ENCODE measurements around the gene MPLKIP.

GRCh38 chr7:37349922-37350681, 98.6 kb downstream of the ELMO1 start:
- RRBS: no CpG with 5 or more reads among the region's 9 CpGs
CAGE:
- cytosol, long polyA plus RNA: no peak
- long polyA plus RNA: no peak
- nucleus, long polyA plus RNA: no peak

- RRBS: no CpG with 5 or more reads among the region's 10 CpGs
CAGE:
- cytosol, long polyA plus RNA: no peak
- long polyA plus RNA: no peak
- nucleus, long polyA plus RNA: no peak
Observed at GRCh38 chr7:37440901-37441754, 7.5 kb downstream of the ELMO1 start.

- RRBS: no CpG with 5 or more reads among the region's 1 CpG
CAGE:
- cytosol, long polyA plus RNA: no peak
- long polyA plus RNA: no peak
- nucleus, long polyA plus RNA: no peak
Observed at GRCh38 chr7:38185359-38185722, 7.3 kb downstream of the STARD3NL start.

- RRBS: no CpG with 5 or more reads among the region's 7 CpGs
CAGE:
- cytosol, long polyA plus RNA: no peak
- long polyA plus RNA: no peak
- nucleus, long polyA plus RNA: no peak
Observed at GRCh38 chr7:38363186-38363855, 185.3 kb downstream of the STARD3NL start.

GRCh38 chr7:38366496-38367132, 188.6 kb downstream of the STARD3NL start:
- RRBS: no CpG with 5 or more reads among the region's 5 CpGs
CAGE:
- cytosol, long polyA plus RNA: no peak
- long polyA plus RNA: no peak
- nucleus, long polyA plus RNA: no peak

DNA sequence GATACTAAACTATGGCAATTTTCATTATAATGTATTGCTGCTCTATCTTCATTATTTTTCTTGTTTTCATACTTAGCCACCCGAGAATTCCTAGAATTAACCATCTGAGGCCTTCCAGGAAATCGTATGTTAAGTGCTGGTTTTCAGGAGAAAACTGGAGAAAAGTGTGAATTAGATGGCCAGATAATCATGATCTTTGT, 54.9 kb downstream of the AMPH start:
- RRBS: no CpG with 5 or more reads among the region's 2 CpGs
CAGE:
- cytosol, long polyA plus RNA: no peak
- long polyA plus RNA: no peak
- nucleus, long polyA plus RNA: no peak

DNA sequence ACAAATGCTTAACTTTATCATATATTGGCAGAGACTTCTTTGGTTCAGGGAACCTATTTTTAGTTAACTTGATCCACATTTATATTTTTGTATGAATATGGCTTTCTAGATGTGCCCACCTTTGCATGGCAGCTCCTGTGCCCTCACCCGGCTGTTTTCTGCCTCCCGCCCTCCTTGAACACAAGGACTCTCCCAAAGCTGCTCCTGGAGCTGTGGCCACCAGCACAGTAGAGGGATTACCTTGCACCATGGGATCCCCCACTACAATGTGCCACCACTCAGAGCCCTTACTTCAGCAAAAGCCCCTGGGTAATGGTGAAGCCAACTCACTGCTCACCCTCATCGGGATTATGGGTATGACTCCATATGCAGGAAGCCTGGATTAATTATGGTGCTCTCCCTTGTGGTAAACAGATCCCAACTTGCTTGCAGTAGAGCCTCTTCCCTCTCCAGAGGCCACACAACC, 5.4 kb upstream of the AMPH start:
- RRBS: no CpG with 5 or more reads among the region's 3 CpGs
CAGE:
- cytosol, long polyA plus RNA: no peak
- long polyA plus RNA: no peak
- nucleus, long polyA plus RNA: no peak

DNA sequence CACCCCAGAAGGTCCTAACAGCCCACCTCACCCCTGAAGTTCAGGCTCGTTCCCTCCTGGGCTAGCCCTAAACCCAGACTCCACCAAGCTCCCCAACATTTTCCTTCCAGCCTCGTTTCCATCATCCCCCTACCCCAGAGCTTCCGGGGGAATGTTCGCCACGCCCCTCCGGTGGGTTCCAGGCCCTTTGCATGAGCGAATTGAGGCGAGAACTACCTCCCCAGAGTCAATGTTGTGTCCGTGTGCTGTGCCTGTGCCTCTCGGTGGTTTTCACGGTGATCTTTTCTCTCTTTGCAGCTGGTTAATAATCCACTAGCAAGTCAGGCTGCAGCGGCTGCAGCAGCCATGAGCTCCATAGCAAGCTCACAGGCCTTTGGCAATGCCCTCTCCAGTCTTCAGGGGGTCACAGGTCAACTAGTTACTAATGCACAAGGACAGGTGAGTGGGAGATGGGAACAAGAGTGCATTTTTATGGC, 159.9 kb upstream of the YAE1 start:
- RRBS: no CpG with 5 or more reads among the region's 12 CpGs
CAGE:
- cytosol, long polyA plus RNA: no peak
- long polyA plus RNA: no peak
- nucleus, long polyA plus RNA: no peak

DNA sequence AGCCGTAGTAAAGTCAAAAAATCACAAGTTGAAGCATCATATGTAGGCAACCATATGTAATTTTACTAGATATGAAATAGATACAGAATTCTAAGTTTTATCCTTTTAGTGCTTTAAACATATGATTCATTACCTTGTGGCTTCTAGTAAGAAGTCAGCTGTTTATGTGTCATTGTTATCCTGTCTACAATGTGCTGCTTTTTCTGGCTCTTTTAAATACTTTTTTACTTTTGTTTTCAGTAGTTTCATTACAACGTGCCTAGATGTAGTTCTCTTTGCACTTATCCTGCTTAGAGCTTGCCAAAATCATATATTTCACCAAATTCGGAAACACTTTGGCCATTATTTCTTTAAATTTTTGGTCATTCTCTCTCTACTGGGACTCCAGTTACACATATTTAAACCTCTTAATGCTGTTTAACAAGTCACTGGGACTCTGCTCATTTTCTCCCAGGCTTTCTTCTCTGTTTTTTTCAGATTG, 26.4 kb downstream of the YAE1 start:
- RRBS: no CpG with 5 or more reads among the region's 3 CpGs
CAGE:
- cytosol, long polyA plus RNA: no peak
- long polyA plus RNA: no peak
- nucleus, long polyA plus RNA: no peak

DNA sequence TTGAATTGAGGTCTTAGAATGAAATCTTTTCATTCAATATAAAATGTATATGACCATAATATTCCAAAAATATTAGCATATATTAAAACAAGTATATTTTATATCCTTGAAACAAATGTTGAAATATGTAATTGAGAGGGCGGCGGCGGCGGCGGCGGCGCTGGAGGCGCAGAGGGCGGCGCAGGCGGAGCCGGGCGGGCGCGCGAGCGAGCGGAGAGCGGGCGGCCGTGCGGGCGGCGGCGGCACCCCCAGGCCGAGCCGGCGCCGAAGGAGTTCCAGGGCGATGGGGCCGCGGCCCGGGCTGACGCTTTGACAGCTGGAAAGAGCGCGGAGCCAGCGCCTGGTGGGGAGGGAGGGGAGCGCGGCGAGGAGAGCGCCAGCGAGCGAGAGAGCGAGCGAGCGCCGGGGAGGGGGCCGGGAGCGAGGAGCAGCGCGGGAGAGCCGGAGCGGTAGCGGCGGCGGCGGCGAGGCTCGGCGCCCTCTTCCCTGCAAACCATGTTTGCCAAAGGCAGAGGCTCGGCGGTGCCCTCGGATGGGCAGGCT, 116.9 kb upstream of the CDK13 start:
- RRBS: 2% methylated on average over 12 of the region's 63 CpGs
CAGE:
- cytosol, long polyA plus RNA: no peak
- long polyA plus RNA: no peak
- nucleus, long polyA plus RNA: no peak

- RRBS: 2% methylated on average over 16 of the region's 61 CpGs
CAGE:
- cytosol, long polyA plus RNA: no peak
- long polyA plus RNA: no peak
- nucleus, long polyA plus RNA: no peak
Observed at GRCh38 chr7:39949304-39949969, 619 bp upstream of the CDK13 start.

DNA sequence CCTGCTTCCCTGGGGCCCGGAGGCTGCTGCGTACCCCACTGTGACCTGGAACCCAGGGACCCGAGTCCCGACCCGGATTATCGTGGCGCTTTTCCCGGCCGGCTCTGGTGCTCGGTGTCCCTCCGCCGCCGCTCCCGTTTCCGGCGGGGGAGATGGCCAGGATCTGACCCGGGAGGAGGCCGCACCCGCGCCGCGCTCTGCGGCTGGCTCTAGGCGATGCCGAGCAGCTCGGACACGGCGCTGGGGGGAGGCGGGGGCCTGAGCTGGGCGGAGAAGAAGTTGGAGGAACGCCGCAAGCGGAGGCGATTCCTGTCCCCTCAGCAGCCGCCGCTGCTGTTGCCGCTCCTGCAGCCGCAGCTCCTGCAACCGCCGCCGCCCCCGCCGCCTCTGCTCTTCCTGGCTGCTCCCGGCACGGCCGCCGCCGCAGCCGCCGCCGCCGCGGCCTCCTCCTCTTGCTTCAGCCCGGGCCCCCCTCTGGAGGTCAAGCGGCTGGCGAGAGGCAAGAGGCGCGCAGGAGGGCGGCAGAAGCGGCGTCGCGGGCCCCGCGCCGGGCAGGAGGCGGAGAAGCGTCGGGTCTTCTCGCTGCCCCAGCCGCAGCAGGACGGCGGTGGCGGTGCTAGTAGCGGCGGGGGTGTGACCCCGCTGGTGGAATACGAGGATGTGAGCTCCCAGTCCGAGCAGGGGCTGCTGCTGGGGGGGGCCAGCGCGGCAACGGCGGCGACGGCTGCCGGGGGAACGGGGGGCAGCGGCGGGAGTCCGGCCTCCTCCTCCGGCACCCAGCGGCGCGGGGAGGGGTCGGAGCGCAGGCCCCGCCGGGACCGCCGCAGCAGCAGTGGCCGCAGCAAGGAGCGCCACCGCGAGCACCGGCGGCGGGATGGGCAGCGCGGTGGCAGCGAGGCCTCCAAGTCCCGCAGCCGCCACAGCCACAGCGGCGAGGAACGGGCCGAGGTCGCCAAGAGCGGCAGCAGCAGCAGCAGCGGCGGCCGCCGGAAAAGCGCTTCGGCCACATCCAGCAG, 678 bp downstream of the CDK13 start:
- RRBS: 1% methylated on average over 50 of the region's 124 CpGs
CAGE:
- cytosol, long polyA plus RNA: no peak
- long polyA plus RNA: no peak
- nucleus, long polyA plus RNA: no peak

- RRBS: 2% methylated on average over 16 of the region's 38 CpGs
CAGE:
- cytosol, long polyA plus RNA: no peak
- long polyA plus RNA: no peak
- nucleus, long polyA plus RNA: no peak
Observed at GRCh38 chr7:39951442-39951920, 1.4 kb downstream of the CDK13 start.

GRCh38 chr7:39985551-39986075, 35.6 kb downstream of the CDK13 start:
- RRBS: no CpG with 5 or more reads among the region's 3 CpGs
CAGE:
- cytosol, long polyA plus RNA: no peak
- long polyA plus RNA: no peak
- nucleus, long polyA plus RNA: no peak

DNA sequence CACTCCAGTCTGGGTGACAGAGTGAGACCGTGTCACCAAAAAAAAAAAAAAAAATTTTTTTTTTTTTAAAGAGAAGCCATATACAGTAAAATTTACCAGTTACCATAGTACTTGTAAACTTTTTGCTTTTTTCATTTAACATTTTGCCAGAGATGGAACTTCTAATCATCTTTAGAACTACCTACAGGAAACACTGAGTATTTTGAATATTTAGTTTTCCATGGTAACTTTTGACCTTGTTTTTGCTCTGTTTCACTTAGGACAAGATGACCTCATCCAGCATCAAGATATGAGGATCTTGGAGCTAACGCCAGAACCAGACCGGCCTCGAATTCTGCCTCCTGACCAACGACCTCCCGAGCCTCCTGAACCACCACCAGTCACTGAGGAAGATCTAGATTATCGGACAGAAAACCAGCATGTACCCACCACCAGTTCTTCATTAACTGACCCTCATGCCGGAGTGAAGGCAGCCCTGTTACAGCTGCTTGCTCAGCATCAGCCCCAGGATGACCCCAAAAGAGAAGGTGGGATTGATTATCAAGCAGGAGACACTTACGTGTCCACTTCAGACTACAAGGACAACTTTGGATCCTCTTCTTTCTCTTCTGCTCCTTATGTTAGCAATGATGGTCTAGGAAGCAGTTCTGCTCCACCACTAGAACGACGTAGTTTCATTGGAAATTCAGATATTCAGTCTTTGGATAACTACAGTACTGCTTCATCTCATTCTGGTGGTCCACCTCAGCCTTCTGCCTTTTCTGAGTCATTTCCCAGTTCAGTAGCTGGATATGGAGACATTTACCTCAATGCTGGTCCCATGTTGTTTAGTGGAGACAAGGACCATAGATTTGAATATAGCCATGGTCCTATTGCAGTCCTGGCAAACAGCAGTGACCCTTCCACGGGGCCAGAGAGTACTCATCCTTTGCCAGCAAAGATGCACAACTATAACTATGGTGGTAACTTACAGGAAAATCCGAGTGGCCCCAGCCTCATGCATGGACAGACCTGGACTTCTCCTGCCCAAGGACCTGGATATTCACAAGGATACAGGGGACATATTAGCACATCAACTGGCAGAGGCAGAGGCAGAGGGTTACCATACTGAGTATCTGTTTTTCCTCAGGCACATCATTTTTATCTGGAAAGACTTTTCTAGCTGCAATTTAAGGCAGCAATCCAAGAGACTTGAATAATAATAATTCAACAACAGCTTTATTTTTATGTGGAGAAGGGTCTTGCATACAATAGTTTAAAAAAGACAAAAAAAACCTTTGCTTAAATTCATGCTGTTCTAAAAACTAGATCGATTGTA, 40.1 kb downstream of the MPLKIP start:
- RRBS: no CpG with 5 or more reads among the region's 14 CpGs
CAGE:
- cytosol, long polyA plus RNA: no peak
- long polyA plus RNA: no peak
- nucleus, long polyA plus RNA: no peak

DNA sequence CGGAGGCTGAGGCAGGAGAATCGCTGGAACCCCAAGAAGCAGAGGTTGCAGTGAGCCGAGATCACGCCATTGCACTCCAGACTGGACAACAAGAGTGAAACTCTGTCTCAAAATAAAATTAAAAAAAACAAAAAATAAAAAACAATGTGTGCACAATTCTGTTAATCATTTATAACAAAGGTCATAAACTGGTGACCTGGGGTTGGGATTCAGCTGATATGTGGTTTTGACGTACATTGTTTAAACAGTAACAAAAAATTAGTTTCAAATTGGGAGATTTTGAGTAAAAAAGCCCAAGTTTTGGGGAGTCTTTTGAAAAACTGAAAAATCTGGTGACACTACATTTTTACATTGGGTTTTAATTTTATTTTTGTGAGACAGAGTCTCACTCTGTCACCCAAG, 11.8 kb downstream of the MPLKIP start:
- RRBS: no CpG with 5 or more reads among the region's 5 CpGs
CAGE:
- cytosol, long polyA plus RNA: no peak
- long polyA plus RNA: no peak
- nucleus, long polyA plus RNA: no peak

DNA sequence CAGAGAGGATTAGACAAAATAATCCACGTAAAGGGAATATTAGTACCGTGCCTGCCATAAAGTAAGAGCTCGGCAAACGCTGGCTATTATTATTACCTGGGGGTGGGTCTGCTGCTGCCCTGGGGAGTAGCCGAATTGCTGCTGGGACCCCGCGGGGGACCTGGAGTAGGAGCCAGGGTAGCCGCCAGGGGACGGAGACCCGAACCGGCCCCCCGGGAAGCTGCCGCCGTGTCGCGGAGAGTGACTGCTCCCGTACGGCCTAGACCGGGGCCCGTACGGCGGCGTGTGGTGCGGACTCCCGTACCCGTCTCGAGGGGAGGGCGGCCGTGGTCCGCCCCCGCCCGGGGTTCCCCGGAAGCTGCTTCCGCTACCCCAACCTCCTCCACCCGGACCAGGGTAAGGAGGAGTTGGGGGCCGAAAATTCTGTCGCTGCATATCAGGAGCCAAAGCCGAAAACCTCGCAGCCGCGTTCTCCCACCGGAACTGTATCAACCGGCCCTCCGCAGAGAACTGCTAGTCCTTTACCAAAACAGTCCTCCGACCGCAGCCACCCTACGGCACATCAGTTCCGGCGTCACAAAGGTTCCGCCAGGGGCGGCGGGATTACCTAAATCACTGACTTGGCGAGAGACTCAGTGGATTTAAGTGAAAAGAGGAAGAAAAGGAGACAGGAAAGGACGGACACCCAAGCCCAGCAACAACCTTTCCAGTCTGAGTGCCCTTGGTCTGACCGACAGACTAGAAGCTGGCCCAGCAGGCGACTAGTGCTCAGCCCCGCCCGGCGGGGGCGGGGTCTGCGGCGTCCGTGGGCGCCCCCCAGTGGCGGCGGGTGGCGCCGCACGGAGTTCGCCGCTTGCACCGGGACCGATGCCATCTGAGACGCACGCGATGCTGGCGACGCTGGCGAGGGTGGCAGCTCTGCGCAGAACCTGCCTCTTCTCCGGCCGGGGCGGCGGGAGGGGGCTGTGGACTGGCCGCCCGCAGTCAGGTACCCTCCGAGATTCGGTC, at the start of gene MPLKIP:
Gene MPLKIP, minus strand, starts transcription at position 490 of the 1,008 bp plus-strand sequence.
- RRBS: 1% methylated on average over 53 of the region's 88 CpGs
CAGE:
- cytosol, long polyA plus RNA: start-site peak on the minus strand centred at position 383 of the sequence, 282 bp wide, 1,919 and 2,254 reads in 2 replicates
- long polyA plus RNA: start-site peak on the minus strand centred at position 324 of the sequence, 104 bp wide, 81 and 97 reads in 2 replicates; start-site peak on the minus strand centred at position 491 of the sequence, 62 bp wide, 680 and 1,623 reads in 2 replicates; start-site peak on the plus strand centred at position 850 of the sequence, 84 bp wide, 24 and 35 reads in 2 replicates
- nucleus, long polyA plus RNA: no peak

DNA sequence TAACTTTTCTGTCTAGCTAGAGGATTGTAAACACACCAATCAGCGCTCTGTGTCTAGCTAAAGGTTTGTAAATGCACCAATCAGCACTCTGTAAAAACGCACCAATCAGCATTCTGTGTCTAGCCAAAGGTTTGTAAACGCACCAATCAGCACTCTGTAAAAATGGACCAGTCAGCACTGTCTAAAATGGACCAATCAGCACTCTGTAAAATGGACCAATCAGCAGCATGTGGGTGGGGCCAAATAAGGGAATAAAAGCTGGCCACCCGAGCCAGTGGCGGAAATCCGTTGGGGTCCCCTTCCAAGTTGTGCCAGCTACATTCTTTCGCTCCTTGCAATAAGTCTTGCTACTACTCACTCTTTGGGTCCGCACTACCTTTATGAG, 83.8 kb downstream of the SUGCT start:
- RRBS: no CpG with 5 or more reads among the region's 8 CpGs
CAGE:
- cytosol, long polyA plus RNA: no peak
- long polyA plus RNA: no peak
- nucleus, long polyA plus RNA: no peak

DNA sequence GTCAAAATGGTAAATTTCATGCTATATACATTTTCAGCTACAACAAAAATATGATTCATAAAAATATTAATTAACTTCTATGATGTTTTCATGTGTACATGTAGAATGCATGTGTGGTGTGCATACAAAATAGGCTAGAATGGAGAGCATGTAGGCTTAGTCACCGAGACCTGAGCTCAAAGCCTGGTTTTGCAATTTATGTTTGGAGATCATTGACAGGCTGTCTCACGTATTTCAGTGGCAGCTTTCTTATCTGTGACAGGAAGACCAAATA, 625.7 kb downstream of the SUGCT start:
- RRBS: no CpG with 5 or more reads among the region's 2 CpGs
CAGE:
- cytosol, long polyA plus RNA: no peak
- long polyA plus RNA: no peak
- nucleus, long polyA plus RNA: no peak

GRCh38 chr7:41732763-41733195, 29.9 kb upstream of the INHBA start:
- RRBS: no CpG with 5 or more reads among the region's 8 CpGs
CAGE:
- cytosol, long polyA plus RNA: no peak
- long polyA plus RNA: no peak
- nucleus, long polyA plus RNA: no peak